ENCODE measurements around the genes MAPK3, ZNF768, ZNF764, FBRS and CTF1.

DNA sequence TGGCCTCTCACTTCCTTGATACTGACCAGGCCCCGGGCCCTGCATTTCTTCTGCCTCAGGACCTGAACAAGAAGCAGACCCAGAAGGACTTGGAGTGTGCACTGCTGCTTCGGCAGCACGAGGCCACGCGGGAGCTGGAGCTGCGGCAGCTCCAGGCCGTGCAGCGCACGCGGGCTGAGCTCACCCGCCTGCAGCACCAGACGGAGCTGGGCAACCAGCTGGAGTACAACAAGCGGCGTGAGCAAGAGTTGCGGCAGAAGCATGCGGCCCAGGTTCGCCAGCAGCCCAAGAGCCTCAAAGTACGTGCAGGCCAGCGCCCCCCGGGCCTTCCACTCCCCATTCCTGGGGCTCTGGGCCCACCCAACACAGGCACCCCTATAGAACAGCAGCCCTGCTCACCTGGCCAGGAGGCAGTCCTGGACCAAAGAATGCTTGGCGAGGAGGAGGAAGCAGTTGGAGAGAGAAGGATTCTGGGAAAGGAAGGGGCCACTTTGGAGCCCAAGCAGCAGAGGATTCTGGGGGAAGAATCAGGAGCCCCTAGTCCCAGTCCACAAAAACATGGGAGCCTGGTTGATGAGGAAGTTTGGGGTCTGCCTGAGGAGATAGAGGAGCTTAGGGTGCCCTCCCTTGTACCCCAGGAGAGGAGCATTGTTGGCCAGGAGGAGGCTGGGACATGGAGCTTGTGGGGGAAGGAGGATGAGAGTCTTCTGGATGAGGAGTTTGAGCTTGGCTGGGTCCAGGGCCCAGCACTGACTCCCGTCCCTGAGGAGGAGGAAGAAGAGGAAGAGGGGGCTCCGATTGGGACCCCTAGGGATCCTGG lies 9.0 kb downstream of the HIRIP3 start:
- CAGE, long polyA plus RNA: no peak
- RRBS: no CpG with 5 or more reads among the region's 23 CpGs

- CAGE, long polyA plus RNA: no peak
- RRBS: no CpG with 5 or more reads among the region's 5 CpGs
Measured at GRCh38 chr16:30076971-30077422, 1.2 kb downstream of the PPP4C start.

GRCh38 chr16:30108322-30108763 lies 5.0 kb downstream of the GDPD3 start:
- CAGE, long polyA plus RNA: no peak
- RRBS: no CpG with 5 or more reads among the region's 7 CpGs

- CAGE, long polyA plus RNA: no peak
- RRBS: 1% methylated on average over 32 of the region's 92 CpGs
Measured at GRCh38 chr16:30122449-30123878, at the start of gene MAPK3. TSS of gene MAPK3 (minus strand) at chr16:30123220.

DNA sequence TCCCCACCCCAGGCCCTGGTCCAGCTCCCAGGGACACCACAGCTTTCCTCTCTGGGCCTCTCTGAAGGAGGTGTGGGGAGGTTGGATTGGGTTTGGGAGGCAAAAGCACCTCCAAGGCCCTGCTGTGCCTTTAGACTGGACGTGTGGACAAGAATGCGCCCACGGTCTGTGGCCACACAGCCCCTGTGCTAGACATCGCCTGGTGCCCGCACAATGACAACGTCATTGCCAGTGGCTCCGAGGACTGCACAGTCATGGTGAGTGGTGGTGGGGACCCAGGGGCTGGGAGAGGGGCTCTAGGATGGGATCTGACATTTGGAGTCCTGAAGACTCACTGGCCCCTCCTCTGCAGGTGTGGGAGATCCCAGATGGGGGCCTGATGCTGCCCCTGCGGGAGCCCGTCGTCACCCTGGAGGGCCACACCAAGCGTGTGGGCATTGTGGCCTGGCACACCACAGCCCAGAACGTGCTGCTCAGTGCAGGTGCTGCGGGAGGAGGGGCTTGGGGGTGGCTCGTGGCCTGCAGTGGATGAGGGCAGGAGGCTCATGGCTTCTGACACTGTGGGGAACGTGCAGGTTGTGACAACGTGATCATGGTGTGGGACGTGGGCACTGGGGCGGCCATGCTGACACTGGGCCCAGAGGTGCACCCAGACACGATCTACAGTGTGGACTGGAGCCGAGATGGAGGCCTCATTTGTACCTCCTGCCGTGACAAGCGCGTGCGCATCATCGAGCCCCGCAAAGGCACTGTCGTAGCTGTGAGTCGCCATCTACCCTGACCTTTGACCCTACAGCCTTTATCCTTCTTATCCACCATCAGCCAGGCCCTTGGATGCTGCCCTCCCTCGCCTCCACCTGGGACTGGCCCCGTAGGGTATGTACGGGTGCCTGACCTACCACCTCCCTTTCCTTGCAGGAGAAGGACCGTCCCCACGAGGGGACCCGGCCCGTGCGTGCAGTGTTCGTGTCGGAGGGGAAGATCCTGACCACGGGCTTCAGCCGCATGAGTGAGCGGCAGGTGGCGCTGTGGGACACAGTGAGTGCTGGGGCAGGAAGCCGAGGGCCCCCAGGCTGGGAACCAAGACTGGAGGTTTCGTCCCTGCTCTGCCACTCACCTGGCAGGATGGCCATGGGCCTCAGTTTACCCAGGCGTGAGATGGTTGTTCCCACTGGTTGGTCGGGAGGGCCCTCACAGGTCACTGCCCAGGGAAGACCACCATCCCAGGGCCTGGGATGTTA lies 3.5 kb downstream of the CORO1A start:
- CAGE, long polyA plus RNA: no peak
- RRBS: no CpG with 5 or more reads among the region's 46 CpGs

DNA sequence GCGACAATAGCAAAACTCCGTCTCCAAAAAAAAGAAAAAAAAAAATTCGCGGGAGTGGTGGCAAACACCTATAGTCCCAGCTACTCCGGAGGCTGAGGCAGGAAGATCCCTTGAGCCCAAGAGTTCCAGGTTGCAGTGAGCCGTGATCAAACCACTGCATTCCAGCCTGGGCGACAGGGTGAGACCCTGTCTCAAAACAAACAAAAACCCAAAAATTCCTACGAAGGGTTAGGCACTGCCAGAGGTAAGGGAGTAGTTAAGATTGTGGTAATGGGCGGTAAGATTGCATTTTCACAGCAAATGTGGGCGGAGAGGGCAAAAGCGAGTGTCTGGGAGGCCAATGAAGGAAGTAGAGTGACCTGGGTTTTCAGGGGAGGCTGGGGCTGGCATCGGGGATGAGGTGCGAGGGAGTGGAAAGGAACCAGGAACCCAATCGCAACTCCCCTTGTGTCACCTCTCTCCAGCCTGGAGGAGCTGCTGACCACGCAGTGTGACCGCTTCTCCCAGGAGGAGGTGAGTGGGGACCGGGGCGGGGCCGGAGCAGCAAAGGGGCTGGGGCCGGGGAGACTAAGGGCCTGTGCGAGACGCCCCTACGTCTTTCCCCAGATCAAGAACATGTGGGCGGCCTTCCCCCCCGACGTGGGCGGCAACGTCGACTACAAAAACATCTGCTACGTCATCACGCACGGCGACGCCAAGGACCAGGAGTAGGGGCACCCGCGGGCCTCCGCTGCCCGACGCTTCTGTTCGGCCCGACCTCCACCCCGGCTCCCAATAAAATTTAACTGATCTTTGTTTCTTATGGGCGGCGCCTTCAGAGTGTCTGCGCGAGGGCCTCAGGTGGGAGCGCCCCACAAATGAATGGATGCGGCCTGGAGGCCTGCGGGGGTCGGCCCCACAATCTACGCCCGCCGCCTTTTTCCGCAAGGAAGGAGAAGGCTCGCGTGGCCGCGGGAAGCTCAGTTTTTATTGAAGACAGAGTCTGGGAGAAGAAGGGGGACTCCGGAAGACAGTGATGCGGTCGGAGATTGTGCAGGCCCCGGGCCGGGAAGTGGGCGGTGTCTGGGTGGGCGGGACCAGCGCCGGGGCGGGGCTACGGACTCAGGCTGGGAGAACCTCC lies 2.9 kb downstream of the MYL11 start:
- CAGE, long polyA plus RNA: no peak
- RRBS: 4% methylated on average over 9 of the region's 69 CpGs

- CAGE, long polyA plus RNA: no peak
- RRBS: 1% methylated on average over 16 of the region's 26 CpGs
Measured at GRCh38 chr16:30395849-30396478, 744 bp downstream of the ZNF48 start.

DNA sequence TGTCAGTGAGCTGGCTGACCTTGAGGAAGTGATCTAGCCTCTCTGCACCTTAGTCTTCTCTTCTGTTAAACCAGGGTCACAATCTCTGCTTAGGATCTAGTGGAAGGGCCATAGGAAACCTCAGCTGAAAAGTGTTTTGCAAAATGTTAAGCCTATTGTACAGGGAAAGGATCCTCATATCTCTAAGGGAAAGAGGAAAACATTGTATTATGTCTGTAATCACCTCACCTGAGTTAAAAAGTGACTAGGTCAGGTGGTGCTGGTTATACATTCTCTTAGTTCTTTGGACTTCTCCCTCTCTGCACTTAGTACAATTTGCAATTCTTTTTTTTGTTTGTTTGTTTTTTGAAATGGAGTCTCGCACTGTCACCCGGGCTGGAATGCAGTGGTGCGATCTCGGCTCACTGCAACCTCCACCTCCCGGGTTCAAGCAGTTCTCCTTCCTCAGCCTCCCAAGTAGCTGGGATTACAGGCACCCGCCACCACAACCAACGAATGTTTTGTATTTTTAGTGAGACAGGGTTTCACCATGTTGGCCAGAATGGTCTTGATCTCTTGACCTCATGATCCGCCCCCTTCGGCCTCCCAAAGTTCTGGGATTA lies 2.0 kb upstream of the SEPHS2 start:
- CAGE, long polyA plus RNA: no peak
- RRBS: no CpG with 5 or more reads among the region's 9 CpGs

GRCh38 chr16:30526139-30527134 lies at the start of gene ZNF768:
TSS of gene ZNF768 (minus strand) at chr16:30526566.
- CAGE, long polyA plus RNA: no peak
- RRBS: 2% methylated on average over 53 of the region's 110 CpGs

- CAGE, long polyA plus RNA: no peak
- RRBS: no CpG with 5 or more reads among the region's 7 CpGs
Measured at GRCh38 chr16:30546125-30546460, 11.4 kb upstream of the ZNF747 start.

DNA sequence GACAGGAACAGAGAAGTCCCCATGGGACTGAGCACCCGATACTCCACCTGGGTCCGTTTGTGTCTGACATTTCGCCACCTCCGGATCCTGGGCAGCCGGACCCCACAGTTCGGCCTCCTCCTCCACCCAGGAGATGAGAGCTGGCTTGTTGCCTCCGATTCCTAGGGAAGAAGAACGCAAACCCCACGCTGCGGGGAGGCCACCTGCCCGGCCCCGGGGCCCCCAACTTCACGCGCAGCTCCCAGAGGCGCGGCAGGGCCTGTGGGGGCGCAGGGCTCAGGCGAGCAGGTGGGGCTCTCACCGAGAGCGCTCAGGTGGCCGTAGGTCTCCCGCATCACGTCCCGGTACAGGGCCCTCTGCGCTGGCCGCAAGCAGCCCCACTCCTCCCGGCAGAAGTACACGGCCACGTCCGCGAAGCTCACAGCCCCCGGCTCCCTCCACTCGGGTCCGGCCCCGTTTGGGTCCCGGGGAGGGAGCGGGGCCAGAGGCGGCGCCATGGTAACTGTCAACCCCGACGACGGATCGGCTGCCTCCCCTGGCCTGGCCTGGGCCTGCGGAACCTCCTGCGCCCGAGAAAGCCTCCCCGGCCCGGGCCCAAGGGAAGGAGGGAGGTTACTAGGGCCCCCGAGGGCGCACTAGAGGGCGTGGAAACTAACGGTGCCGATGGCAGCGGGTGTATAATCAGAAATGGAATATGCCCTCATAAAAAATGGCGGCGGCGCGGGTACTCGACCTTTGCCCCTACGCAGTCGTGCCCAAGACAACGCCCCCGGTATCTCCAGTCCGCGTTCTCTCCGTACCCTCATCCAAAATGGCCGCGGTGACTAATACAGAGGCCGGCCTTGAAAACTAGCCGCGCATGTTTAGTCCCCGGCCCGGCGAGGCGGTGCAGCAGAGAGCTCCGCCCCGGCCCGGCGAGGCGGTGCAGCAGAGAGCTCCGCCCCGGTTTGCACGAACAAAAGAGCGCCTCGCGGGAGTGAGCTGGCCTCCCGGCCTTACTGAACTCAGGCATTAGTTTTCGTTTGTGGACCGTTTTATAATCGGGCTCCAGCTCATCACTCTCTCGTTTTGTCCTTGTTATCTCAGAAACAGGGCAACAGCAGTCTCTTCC lies at the start of gene ZNF764:
TSS of gene ZNF764 (minus strand) at position 689 of the 1,111 bp plus-strand sequence.
- CAGE, long polyA plus RNA: no peak
- RRBS: 3% methylated on average over 16 of the region's 91 CpGs

- CAGE, long polyA plus RNA: no peak
- RRBS: no CpG with 5 or more reads among the region's 12 CpGs
Measured at GRCh38 chr16:30658331-30658552, at the start of gene FBRS. TSS of gene FBRS (plus strand) at chr16:30658431.

DNA sequence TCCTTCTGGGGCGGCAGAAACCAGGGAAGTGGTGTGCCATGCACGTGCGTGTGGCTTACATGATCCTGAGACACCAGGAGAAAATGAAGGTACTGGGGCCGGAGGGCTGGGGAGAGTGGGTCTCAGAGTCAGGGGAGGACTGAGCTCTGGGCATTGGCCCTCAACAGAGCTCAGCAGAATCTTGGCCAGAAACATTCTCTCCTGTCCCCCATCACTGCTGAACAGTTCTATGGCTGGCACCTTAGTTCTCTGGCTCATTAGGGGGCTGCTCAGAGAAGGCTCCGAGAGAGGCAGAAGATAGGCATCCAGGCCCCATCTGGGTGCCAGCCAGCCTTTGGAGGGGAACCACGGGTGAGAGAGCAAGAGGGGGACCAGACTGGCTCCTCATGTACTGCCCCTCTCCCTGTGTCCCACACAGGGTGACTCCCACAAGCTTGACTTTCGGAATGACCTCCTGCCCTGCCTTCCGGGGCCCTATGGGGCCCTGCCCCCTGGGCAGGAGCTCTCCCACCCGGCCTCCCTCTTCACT lies 8.7 kb downstream of the FBRS start:
- CAGE, long polyA plus RNA: no peak
- RRBS: 86% methylated on average over 2 of the region's 9 CpGs

DNA sequence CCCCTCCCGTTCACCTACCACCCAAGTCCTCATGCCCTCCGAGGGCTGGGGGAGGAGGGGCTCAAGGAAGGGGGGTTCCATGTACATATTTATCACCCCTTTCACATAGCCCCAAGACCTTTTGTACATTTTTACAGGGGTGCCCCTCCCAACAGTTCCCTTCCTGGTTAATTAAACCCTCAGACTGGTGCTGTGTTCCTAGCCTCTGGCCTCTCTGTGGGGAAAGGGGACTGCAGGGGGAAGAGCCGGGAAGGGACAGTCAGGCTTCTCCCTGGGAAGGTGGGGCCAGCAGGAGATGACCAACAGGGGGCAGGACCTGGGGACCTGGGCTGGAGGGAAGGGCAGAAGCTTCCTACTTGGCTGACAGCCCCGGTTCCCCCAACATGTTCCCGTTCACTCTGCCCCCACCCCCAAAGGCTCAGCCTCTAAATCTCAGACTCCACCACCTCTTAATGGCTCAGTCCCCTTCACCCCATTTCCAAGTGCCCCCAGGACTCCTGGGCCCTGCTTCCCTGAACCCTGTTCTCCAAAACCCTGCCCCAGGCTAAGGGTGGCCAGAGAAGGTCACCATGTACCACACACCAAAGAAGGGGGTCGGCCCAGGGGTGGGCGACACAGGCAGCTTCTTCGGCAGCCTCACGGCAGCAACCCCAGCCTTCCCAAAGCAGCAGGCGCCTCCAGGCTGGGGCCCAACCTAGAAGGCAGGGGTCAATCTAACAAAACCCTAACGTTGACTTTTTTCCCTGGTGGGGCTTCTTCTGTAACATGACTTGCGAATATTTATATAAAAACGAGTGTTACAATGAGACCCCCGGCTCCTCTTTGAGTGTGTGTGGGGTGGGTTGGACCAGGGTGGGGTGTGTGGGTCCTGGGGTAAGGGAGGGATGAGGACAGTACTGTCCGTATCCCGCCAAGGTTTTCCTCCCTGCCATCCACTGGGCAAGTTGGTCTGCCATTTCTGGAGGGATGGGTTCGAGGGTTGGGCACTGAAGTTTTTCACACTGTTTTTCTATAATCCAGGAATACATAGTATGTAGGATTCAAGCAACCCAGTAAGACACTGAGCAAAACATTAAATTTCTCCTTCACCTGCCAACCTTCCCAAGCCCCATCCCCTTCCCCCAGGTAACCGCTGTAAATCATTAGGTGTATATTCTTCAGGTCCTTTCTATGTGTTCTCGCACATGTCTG lies 12.2 kb downstream of the FBRS start:
- CAGE, long polyA plus RNA: no peak
- RRBS: 88% methylated on average over 1 of the region's 19 CpGs

DNA sequence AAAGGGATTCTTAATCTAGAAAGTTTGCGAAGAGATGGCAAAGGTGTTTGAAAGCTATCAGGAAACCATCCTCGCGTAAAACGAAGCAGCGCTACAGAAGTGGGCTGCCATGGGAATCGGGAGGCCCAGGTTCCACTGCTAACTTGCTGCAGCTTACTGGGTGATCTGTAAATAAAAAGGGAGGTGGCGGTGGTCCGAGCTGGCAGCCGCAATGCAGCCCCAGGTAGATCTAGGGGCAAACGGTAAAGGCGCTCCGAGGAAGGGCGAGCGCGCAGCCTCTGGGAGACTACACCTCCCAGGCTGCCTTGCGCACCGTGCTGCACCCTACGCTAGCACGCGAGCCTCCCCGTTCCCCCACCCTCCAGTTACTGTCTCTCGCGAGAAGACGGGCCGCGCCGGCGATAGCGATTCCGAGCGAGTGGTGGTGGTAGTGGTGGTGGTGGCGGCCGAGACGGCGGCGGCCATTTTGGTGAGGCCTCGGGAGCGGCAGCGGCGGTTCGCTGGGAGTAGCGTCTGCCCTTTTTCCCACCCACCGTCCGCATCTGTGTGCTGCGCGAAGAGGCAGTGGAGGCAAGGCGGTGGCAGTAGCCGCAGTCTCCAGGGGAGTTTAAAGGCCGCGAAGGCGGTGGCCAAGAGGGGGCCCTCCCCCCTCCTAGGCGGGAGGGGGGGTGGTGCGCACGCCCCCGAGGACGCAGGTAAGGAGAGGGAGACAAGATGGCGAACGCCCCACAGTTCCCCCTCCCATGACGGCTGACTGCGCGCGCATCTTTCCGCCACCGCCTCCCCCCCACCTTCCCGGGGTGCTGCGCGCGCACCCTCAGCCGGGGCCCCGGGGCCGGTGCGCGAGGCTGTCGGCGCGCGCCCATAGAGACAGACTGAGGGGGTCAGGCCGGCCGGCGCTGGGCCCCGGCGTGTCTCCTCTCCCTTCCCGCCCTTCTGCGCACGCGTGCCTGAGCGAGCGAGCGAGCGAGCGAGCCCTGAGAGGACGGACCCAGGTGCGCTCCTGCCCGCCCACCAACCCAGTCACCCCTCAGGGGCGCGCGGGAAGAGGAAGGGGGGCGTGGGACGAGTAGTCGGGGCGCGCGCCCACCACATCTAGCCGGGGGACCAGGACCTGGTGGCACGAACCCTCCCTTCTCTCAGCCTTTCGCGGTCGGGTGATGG lies 822 bp upstream of the SRCAP start:
- CAGE, long polyA plus RNA: no peak
- RRBS: 1% methylated on average over 7 of the region's 108 CpGs

- CAGE, long polyA plus RNA: no peak
- RRBS: 80% methylated on average over 6 of the region's 23 CpGs
Measured at GRCh38 chr16:30724364-30725255, 15.8 kb upstream of the TMEM265 start.

DNA sequence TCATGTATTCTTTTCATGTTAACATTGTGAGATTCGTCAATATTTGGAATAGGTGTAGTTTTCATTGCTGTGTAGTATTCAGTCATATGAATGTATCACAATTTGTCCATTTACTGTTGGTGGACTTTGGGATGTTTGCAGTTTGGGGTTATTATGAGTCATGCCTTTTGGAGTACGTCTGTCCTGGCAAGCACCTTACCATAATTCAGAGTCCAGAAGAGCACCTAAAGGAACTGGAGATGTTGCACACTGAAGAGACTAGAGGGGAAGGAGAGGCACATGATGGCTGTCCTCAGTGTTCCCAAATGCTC lies 3.1 kb upstream of the PHKG2 start:
- CAGE, long polyA plus RNA: no peak
- RRBS: no CpG with 5 or more reads among the region's 2 CpGs

GRCh38 chr16:30844688-30845576 lies 48.9 kb downstream of the BCL7C start:
- CAGE, long polyA plus RNA: no peak
- RRBS: no CpG with 5 or more reads among the region's 8 CpGs

DNA sequence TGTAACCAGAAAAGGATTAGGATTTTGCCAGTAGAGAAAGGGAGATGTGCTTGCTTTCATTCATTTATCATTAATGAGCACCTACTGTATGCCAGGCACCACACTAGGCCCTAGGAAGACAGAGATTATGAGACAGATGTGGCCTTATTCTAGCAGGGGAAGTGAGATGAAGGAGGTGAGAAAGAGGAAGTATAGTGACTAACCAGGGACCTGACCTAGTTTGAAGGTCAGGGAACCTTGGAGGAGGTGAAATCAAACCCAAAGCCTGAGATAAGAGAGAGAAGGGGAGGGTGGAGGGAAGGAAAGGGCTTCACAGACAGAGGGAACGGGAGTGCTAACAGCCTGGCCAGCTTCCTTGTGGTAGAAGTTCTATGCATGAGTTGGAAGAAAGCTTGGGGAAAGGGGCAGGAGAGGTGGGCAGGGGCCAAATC lies 17.4 kb downstream of the BCL7C start:
- CAGE, long polyA plus RNA: no peak
- RRBS: no CpG with 5 or more reads among the region's 1 CpG

DNA sequence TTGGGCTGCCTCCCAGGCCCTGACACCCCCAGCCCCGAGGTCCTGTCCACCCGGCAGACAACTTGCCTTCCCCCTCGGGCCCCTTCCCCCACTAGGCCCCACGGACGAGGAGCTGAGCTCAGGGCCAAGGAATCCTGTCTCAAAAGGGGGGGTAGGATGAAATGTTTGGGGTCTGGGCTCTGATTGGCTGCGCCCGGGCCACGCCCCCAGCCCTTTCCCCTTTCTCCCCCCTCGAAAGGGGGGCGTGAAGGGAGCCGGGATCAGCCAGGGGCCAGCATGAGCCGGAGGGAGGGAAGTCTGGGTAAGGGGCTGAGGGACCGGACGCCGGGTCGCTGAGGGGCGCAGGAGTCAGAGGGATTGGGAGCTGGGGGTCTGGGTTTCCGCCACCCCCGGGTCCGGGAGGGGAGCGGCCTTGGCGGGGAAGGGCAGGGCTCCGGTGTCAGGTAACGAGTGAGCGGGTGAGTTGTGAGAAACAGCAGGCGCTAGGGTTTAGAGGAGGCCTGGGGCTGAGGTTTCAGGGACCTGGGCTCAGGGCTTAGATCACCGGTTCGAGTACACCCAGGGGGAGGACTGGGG lies at the start of gene CTF1:
TSS of gene CTF1 (plus strand) at position 247 of the 576 bp plus-strand sequence.
- CAGE, long polyA plus RNA: no peak
- RRBS: 3% methylated on average over 15 of the region's 28 CpGs

All from osteoblast (primary cell).